Tongue (tissue), 2 donors: ENCODE measurements around the genes LDLRAD4 and FAM210A.

GRCh38 chr18:12320884-12321888 lies 13.1 kb downstream of the TUBB6 start:
- RAMPAGE, long total RNA, result no peak

GRCh38 chr18:12455438-12455938 lies 47.8 kb downstream of the PRELID3A start:
- RAMPAGE, long total RNA, result no peak

DNA sequence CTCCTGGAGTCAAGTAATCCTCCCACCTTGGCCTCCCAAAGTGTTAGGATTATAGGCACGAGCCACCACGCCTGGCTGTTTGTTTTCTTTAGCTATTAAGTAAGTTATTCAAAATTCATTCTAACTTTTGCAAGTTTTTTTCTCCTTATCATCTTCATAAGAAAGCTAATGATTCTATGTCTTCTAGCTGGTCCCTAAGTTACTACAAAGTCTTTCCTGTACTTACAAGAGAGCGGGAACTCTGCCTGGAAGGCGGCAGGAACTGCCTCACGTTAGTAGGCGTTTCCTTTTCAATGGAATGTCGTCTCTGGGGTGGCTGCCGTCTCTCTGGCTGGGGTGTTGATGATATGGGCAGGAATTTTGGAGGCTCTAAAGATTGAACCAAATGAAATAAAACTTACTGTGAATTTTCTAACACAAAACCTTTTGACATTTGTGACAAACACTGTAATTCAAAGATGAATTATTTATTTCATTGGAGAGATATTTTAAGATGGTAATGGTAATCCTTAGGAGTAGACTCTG lies 55.5 kb downstream of the PRELID3A start:
- RAMPAGE, long total RNA, result no peak

GRCh38 chr18:12652909-12653380 lies 5.0 kb downstream of the SPIRE1 start:
- RAMPAGE, long total RNA, result no peak

- RAMPAGE, long total RNA, result no peak
Measured at GRCh38 chr18:12996130-12997365, 5.4 kb downstream of the CEP192 start.

DNA sequence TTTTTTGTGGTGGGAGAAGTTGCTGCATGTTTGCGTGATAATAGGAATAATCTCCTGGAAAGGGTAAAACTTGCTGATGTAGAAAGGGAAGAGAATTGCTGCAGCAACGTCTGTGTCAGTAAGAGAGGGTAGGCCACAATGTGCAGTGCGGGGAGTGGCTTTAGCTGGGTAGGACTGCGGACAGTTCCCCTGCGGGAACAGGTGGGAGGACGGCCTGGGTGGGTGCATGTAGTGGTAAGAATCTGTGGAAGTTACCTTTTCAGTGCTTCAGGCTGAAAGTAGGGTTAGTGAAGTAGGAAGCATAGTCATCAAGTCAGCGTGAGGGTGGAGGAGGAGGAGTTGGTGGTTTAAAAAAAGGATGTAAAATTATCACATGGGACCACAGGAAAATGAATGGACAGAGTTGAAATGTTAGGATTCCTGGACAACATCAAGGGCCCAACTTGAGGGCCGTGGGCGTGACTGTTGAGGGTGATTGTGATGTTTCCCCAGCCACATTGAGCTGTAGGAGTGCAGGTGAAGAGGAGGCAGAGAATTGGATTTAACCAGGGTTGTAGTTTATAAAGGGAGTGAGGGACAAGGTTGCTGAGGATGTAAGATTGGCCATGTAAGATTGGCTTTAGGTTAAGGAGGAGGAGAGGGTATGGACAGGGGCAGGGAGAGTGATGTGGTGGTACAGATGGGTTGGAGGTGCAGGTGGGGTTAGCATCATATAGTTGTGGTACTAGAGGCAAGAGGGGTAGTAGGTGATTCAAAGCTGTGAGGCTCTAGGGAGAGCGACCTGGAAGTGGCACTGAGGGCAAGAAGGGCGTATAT lies 13.4 kb downstream of the CEP192 start:
- RAMPAGE, long total RNA, result no peak

DNA sequence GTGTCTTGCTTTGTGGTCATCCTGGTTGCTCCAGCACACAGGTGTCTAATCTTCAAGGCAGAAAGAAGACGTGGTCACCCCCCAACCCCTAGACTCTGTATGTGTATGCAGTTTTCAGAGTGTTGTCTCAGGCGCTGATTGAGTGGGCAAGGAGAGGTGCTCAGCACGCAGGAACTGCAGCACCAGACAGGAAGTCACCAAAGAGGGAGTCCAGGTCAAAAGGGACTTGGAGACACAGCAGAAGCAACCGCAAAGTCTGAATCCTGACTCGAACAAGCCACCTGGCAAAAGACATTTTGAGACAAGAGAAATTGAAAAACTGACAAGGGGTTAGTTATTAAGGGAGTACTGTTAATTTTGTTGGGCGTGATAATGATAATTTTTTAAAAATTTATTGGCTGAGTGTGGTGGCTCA lies 79.8 kb upstream of the LDLRAD4 start:
- RAMPAGE, long total RNA, result no peak

DNA sequence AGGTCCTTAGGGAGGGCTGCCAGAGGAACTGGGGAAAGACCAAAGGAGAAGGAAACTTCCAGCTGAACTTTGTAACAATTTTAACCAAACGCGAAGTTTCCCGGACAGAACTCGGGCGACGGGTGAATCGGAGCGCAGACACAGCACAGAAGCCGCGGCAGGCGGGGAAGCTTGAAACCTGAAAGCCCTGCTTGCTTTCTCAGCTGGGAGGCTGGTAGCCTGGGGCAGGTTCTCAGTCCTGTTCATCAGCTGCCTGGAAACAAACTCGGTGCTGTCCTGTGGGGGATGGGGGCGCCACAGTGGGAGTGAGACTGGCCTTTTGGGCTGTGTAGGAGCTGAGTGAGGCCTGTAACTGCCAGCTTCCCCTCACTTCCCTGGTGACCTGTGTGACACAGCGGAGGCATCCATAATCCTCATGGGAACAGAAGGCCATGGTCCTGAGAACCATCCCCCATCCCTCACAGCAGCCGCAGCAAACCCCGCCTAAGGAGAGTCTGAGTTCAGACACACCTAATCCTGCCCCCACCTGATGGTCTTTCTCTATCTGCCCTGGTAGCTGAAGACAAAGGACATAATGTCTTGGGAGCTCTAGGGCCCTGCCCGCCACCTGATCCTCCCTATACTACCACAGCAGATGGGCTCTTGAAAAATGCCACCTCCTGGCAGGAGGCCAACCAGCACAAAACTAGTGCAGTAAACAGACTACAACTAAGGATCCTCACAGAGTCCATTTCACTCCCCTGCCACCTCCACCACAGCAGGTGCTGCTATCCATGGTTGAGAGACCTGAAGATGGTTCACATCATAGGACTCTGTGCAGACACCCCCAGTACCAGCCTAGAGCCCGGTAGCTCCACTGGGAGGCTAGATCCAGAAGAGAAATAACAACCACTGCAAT lies 52.8 kb upstream of the LDLRAD4 start:
- RAMPAGE, long total RNA, result no peak

GRCh38 chr18:13185581-13186113 lies 32.9 kb upstream of the LDLRAD4 start:
- RAMPAGE, long total RNA, result no peak

DNA sequence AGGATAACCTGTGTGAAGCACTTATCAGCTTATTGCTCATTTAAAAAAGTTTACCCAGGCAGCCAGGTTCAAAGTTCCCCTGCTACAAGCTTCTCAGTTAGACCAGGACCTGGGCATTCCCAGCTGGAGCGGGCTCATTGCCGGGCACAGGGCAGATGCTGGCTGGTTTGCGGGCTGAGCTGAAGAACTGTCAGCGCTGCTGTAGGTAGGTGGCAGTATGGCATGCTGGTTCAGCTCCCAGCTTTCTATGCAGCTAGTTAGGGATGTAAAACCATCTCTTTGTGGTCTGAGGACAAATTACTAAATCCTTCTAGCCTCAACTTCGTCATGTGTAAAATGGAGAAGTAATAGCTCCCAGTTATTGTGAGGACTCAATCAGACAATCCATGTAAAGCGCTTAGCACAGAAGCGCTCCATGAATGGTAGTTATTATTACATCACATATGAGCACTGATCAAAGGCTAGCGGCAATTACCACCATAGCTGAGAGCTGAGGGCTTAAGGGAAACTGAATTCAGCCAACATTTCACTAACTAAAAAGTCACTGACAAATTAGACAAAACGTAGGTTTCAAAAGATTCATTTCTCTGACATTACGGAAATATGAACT lies 2.4 kb upstream of the LDLRAD4 start:
- RAMPAGE, long total RNA, result no peak

DNA sequence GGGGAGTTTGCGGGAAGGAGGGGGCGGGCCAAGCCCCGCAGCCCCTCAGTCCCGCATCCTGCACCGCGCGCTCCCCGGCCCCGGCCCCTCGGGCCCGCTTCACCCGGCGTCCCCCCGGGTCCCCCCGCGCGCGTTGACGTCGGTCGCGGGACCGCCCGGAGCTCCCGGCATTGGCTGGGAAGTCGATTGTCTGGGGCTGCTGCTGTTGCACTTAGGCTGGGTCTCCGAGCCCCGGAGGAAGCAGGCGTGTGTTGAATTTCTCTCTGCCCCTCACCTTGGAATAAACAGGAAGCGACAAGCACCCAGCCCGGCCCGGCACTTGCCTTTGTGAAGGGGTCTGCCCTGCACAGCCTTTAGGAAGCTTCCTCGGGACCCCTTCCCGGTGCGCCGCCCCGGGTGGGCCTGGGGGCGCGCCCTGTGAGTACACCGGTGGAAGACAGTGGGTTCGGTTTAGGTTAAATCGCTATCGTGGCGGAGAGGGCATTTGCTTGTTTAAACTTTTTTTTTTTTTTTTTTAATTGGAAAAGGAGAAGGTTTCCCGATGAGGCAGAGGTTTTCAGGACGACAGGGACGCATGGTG lies at the start of gene LDLRAD4:
Gene LDLRAD4 (plus strand): TSS at position 189 of the 580 bp plus-strand sequence.
- RAMPAGE, long total RNA, result no peak

DNA sequence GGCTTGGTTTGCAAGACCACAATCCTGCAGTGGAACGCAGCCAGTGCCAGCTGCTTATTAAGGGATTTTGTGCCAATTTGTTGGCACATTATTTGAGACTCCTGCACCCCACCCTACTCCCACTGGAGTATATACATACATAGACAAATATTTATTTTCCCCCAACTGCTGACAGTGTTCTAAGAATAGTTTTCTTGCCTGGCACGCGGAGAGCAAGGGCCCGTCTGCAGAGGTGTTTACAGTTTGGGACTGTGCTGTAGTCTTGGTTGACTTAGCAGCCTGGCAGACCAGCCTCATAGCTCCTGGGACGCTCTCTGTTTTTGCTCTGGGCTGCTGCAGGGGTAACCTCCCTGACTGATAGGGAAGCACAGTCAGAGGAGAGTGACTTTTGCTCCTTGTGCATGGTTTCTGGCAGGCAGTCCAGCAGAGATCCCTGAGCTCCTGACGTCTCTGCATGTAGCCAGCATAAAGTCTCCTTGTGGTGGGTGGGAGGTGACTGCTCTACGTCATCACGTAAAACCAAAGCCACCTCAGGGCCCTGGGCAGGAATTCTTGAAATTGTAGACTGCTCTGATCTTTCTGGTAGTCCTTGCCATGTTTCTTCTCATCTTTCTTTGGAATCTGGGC lies 2.0 kb downstream of the LDLRAD4 start:
- RAMPAGE, long total RNA, result no peak

GRCh38 chr18:13236009-13236355 lies 17.4 kb downstream of the LDLRAD4 start:
- RAMPAGE, long total RNA, result no peak

GRCh38 chr18:13425578-13426145 lies 207.1 kb downstream of the LDLRAD4 start:
- RAMPAGE, long total RNA, result no peak

DNA sequence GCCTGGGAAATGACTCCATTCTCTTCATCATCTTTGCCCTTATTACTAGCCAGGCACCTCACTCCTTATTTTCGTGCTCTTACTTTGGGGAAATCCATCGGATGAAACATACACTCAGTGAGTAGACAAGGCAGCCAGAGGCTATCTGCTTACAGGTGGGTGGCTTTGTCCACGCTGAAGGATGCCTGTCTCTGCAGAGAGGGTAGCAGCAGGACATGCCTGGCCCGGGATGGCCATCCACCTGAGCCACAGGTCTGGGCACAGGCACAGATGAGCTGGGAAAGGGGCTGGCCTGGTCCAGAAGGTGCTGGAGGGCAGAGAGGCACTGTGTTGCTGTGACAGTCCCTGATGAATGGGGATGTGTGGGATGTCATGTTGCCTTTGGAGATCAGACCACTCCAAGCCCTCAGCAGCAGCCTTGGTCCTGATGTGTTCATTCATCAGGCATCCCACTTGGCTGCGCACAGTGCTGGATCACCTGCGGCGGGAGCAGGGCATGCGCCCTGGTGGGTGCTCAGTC lies 235.9 kb downstream of the LDLRAD4 start:
- RAMPAGE, long total RNA, result no peak

DNA sequence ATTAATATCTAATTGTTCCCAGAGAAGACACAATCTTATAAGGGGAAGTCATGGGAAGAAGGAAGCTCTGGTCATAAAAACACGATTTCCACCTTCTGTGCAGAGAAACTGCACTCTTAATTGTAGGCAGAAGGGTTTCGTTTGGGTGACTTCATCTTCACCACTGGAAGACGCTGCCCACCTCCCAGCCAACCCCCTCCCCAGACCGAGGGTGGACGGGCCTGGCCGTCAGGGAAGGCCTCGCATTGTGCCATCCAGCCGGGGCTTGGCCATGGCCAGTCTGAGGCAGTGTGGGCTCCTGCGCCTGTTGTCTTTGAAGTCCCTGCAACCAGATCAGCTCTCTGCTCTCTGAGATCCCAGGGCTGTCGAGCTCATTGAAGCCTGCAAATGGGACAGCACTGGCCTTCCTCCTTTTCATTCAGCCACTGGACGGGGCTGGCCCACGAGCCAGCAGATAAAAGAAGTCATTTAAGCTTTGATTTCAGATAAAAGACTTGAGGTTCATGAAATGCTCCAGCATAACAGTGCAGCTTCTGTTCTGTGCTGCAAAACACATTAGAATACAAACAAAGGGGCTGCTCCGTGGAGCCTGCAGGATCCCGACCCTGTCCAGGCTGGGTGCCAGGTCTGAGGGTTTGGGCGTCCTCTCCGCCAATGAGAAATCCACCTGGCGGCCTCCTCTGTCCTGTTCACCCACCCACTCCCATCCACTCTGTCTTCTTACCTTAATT lies 253.5 kb downstream of the LDLRAD4 start:
- RAMPAGE, long total RNA, result no peak

- RAMPAGE, long total RNA, result no peak
Measured at GRCh38 chr18:13502606-13502982, 223.8 kb downstream of the FAM210A start.

GRCh38 chr18:13610906-13611676 lies 115.3 kb downstream of the FAM210A start:
- RAMPAGE, long total RNA, result no peak

GRCh38 chr18:13611677-13612883 lies 114.3 kb downstream of the FAM210A start:
- RAMPAGE, long total RNA, result no peak

GRCh38 chr18:13725780-13726814 lies at the start of gene FAM210A:
TSS of gene FAM210A (minus strand) at chr18:13726558.
- RAMPAGE, long total RNA, result no peak